Natural killer cell (primary cell): ENCODE measurements around a stretch of chr1.

GRCh38 chr1:3787728-3788248 is 8.5 kb downstream of the LRRC47 start:
- PRO-cap, result unidirectional peak, plus-strand start at chr1:3787836

GRCh38 chr1:3823257-3824203 is 27.2 kb upstream of the LRRC47 start:
- PRO-cap, result no peak

DNA sequence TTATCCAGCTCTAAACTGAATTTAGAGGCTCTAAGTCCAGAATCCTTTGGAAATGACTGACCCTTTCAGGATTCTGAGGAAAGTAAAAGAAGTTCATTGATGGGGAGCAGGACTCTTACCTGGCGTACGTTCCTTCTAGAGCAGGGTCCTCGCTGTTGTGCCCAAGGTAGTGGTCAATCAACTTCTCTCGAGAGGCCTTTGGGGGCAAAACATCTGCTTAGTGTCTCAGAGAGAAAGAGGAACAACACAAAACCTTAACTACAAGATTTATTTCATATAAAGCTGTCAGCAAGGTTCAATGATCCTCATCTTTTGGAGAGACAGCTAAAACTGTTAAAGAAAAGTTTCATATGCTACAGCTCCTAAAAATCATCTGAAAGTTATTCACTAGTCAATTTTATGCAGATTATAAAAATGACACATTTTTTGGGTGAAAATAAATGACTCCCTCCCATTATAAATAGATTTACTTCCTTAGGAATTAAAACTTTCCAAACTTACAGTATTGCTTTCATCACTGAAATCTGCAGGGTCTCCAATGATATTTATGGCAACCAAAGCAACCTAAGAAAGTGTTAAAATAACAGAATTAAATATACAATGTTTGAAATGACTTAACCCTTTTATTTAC is 12.1 kb downstream of the CEP104 start:
- PRO-cap, result no peak

- PRO-cap, result no peak
Measured at GRCh38 chr1:4484152-4484351, 170.4 kb upstream of the AJAP1 start.

DNA sequence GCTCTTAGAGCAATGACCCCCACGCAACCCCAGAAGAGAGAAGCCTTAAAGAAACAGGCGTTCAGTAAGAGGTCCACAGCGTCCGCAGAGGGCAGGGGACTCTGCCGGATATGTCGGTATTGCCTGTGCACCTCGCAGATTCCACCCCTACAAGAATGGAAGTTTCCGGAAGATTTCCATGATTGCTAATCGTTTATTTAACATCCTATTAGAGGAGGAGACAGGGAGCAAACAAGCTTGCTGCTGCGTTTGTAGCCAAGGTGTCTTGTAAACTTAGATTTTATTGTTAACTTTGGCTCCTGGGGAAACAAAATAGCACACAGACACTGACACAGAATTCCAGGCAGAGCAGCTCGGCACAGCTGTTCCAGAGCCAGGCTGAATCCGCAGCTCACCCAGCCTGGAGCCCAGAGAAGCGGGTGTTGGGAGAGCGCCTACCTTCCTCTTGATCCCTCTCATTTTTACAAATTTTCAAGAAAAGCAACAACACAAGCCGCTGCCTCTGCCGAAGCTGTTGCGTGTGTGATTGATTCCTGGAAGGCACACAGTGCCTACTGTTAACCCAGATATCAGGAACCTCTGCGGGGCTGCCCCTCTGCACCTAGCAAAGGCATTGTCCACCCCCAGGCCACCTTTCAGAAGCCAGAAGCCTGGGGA is 75.7 kb downstream of the AJAP1 start:
- PRO-cap, result no peak

- PRO-cap, result no peak
Measured at GRCh38 chr1:5966837-5967755, 25.1 kb downstream of the NPHP4 start.

DNA sequence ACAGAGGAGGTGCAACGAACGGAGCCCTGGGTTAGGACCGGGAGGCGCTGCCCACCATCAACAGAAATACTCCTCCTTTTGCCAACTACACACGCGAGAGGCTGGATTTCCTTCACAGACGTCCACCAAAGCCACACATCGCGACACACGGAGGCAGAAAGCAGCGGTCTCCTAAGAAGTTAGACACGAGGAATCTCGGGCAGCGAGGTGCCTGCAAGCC is 965 bp downstream of the NPHP4 start:
- PRO-cap, result unidirectional peak, plus-strand start at position 134 of the sequence

DNA sequence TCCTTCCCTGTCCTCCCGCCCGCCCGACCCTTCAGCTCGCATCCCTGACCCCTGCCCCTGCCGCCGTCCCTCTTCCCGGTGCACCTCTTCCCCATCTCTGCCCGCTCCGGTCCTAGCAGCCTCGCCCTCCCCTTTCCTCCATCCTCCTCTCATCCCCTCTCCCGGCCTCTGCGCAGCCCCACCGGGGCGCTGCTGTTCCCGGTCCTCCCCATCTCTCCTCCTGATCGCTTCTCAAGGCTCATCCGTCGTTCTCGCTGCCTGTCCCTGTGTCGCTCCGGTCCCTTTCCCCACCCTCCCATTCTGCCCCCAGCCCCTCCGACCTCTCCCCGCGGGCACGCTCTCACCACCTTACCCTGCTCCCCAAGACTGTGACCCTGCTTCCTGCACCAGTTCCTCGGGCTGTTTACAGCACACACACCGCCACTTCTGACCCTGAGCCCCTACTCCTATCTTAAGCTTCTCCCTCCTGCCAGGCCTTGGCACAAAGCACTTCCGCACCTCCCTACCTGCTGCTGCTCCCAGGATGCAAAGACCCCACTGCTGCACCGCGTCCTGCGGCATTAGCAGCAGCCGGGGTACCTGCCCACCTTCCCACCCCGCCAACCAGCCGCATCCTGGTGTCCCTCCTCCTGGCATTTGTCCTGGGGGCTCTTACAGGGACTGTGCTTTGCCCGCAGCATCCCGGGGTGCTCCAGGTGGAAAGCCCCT is 939 bp upstream of the NPHP4 start:
- PRO-cap, result unidirectional peak, minus-strand start at position 370 of the sequence

- PRO-cap, result no peak
Measured at GRCh38 chr1:6002630-6003802, 10.8 kb upstream of the NPHP4 start.

GRCh38 chr1:6040134-6040620 is 5.5 kb upstream of the KCNAB2 start:
- PRO-cap, result no peak

- PRO-cap, result no peak
Measured at GRCh38 chr1:6045272-6045750, 377 bp upstream of the KCNAB2 start.

DNA sequence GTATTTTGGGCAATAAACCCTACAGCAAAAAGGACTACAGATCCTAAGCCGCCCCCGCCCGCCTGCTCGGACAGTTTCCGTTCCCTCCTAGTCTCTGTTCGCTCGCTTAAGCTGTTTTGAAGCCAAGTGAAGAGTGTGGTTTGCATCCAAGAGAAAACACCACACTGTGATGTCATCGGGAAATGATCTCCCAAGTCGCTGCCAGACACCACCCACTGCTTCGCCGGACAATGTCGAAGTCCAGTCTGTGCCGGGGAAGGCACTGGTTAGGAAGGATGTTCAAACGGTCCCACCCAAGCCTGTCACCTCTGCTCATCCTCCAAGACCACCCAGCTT is 52.8 kb downstream of the KCNAB2 start:
- PRO-cap, result no peak

DNA sequence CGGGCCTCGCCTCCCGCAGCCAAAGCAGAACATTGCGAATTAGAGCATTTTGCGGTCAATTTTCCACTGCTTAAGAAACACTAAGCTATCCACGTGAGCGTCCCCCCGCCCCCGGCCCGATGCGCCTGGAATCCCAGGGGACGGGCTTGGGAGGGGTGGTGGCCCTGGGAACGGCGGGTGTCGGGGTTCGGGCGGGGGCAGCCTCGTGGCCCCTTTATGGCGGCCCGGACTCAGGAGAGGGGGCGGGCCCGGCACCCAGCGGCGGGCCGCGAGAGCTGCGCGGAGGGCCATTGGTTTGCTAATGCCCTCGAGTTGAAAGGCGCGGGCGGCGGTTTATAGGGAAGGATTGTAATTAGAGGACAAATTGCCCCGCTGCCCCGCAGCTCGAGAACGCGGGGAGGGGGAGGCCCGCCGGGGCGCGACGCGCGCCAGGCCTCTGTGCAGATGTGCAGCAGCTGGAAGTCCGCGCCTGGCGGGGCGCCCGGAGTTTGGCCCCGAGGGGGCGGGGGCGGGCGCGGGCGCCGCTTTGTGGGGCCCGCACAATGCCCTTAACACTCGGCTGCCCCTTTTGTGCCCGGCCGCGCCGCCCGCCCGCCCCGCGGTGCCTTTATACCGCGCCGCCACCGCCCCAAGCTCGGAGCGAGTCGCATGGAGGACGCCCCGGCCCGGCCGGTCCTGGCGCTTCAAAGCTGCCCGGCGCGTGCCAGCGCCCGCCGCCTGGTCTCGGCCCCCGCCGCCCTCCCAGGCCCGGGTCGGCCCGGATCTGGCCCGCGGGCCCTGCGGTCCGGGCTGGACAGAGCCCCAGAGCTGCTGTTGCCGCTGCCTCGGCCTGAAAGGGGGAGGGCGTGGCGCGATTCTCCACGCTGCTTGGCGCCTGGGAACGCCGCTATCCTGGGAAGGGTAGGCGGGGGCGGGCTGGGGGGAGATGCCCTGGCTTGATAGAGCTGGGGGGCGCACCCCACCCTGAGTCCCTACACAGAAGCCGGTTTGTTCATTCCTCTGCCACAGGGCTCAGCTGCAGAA is 1.8 kb upstream of the HES3 start:
- PRO-cap, result no peak

- PRO-cap, result no peak
Measured at GRCh38 chr1:6245337-6246689, 1.8 kb downstream of the HES3 start.

- PRO-cap, result no peak
Measured at GRCh38 chr1:6248834-6249785, 5.1 kb downstream of the HES3 start.

- PRO-cap, result no peak
Measured at GRCh38 chr1:6264073-6264596, 3.2 kb upstream of the GPR153 start.

GRCh38 chr1:6277692-6278242 is 16.9 kb upstream of the GPR153 start:
- PRO-cap, result no peak

GRCh38 chr1:6418829-6419444 is 782 bp downstream of the HES2 start:
- PRO-cap, result no peak

DNA sequence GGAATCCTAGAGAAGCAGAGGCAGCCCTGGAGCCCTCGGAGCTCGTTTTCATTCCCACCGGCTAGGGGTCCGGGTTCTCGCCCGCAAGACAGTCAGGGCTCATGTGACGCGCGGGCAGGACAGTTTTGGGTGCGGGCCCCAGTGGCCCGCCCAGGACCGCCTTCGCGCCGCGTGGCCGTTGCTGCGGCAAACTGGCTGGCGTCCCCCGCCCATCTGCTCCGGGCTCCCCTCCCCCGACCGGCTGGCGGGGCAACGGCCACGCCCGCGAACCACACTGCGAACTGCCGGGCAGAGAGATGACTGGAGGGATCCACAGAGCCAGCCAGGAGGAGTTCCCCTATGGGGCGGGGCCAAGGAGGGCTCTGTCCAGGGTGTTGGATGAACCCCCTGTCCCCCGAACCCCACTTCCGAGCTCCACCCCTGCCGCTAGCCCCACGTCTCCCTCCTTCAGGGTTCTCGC is 903 bp upstream of the HES2 start:
- PRO-cap, result no peak

DNA sequence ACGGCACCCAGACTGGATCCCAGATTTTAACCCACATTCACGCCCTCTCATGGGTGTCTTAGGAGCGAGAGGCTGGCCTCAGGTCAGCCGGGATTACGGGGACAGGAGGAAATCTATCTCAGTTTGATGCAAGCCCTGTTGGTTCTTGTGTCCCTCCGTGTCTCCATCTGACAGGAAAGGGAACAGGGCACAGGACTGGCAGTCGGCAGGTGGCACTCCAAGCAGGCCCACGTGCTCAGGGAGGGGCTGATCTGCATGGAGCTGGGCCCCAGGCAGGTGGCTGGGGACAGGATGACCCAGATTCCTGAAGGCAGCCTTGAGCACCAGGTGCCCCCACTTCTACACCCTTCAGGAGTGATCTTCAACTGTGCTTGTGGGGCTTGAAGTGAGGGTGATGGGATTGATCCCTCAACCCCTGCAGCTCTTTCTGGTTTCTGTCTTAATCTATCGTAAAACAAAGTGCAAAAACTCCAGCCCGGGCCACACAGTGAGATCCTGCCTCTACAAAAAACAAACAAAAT is 8.4 kb downstream of the PLEKHG5 start:
- PRO-cap, result no peak